Myometrial cell (primary cell): ENCODE results near the genes TGM2 and BPI.

GRCh38 chr20:38158592-38159386 is 6.3 kb downstream of the TGM2 start:
- RAMPAGE, long total RNA: no peak

GRCh38 chr20:38164800-38165623 is at the start of gene TGM2:
TGM2 (minus strand) TSS chr20:38165270.
- RAMPAGE, long total RNA: start-site peak on the minus strand at chr20:38165240-38165267, 779 and 173 reads in 2 replicates

- RAMPAGE, long total RNA: no peak
Observed at GRCh38 chr20:38196316-38197066, 31.4 kb upstream of the TGM2 start.

DNA sequence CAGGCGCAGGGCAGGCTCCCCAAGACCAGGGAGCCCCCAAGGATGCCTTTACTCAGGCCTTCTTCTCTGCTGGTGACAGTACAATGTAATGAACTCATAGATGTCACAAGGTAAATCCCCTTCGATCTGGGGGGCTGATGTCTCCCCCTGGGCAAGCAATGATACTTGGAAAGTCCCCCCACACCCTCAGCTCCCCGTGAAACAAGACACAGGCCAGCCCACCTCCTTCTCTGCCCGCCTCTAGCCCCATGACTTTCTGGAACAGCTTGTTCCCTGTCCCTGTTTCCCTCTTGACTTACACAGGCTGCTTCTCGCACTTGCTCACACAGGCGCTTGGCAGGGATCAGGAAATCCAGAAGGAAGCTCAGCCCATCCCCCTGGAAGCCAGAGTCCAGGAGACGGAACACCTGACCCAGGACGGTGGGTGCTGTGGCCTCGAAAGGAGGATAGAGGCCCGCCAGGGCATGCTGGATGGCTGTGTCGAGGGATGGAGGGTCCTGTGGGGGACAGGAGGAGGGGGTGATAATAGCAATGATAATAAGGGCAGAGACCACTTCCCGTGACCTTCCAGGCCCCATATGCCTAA is 14.8 kb downstream of the KIAA1755 start:
- RAMPAGE, long total RNA: no peak

DNA sequence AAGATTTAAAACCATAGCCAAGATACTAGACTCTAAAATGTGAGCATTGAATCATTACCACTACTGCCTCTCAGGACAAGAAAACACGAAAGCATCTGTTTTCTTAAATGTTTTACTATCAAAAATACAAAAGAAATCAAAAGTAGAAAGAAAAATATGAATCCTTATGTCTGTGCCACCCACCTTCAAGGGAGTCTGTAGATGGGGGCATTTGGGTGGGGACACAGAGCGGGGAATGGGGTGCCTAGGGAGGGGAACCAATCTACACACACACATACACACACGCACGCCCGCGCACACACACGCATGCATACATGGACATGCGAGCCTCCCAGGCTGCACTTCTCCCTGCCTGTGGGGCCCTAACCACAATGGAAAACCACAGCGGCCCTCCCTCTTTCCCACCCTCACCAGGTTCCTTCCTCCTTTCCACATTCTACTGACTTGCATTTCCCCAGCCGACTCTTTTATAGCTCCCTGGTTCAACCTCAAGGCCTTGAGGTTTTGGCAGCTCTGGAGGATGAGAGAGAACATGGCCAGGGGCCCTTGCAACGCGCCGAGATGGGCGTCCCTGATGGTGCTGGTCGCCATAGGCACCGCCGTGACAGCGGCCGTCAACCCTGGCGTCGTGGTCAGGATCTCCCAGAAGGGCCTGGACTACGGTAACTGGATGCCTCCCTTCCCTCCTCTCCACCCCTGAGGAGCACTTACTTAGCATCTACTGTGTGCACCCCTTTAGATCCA is at the start of gene BPI:
TSS of gene BPI (plus strand) at position 465 of the 744 bp plus-strand sequence.
- RAMPAGE, long total RNA: no peak

DNA sequence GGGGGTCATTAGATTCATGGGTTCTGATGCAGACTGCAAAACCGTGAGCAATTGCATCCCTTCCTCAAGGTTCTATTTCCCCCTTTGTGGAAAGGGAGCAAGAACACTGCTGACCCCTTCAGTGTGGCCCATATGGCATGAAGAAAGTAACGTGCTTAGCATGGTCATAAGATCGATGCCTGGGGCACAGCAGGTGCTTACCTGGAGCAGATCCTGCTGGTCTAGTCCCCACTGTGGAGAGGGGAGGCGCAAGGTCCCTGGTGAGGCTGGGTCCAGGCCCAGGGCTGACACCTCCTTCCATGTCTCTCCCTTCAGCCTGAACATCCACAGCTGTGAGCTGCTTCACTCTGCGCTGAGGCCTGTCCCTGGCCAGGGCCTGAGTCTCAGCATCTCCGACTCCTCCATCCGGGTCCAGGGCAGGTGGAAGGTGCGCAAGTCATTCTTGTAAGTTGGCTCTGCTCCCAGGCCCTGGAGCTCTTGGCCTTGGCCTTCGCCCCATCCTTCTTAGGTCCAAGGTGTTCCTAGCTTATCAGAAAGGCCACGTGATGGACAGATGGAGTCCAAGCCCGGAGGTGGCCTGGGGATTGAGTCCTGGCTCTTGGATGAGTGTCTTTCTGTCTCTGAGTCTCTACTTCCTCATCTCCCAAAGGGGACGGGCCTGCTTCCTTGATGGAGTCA is 4.4 kb downstream of the LBP start:
- RAMPAGE, long total RNA: no peak

DNA sequence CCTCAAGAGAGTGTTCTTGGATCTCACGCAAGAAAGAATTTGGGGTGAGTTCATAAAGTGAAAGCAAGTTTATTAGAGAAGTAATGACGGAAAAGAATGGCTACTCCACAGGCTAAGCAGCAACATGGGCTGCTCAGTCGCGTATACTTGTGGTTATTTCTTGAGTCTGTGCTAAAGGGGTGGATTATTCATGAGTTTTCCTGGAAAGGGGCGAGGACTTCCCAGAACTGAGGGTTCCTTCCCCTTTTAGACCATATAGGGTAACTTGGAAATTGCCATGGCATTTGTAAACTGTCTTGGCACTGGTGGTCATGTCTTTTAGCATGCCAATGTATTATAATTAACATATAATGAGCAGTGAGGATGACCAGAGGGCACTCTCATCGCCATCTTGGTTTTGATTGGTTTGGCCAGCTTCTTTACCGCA is 11.3 kb downstream of the LBP start:
- RAMPAGE, long total RNA: no peak

GRCh38 chr20:38433724-38434703 is 38.6 kb upstream of the RALGAPB start:
- RAMPAGE, long total RNA: no peak

- RAMPAGE, long total RNA: start-site peak on the plus strand at chr20:38446672-38446710, 25 and 23 reads in 2 replicates
Observed at GRCh38 chr20:38446376-38447336, 26.0 kb upstream of the RALGAPB start.

DNA sequence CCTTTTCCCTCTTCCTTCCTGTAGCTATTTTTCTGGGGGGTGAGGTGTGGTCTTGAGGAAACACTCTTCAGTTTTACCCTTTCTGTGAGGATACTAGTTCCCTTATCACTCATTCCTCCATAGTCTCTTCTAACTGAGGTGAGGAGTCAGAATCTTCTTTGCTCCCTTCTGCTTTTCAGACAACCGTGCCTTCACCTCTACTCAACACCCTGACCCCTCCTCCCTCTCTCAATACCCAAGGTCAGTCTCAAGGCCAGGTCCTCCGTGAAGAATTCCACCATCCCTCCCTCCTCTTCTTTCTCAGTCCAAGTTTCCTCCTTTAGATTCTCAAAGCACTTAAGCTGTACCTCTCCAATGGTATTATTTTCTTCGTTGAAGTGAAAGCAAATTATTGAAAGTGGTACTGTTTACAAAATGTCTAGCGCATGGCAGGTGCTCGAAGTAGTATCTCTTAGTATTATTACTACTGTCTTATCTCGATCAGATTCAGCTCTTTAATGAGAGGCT is 768 bp upstream of the RALGAPB start:
- RAMPAGE, long total RNA: no peak

GRCh38 chr20:38674135-38674743 is 50.0 kb upstream of the SLC32A1 start:
- RAMPAGE, long total RNA: no peak

DNA sequence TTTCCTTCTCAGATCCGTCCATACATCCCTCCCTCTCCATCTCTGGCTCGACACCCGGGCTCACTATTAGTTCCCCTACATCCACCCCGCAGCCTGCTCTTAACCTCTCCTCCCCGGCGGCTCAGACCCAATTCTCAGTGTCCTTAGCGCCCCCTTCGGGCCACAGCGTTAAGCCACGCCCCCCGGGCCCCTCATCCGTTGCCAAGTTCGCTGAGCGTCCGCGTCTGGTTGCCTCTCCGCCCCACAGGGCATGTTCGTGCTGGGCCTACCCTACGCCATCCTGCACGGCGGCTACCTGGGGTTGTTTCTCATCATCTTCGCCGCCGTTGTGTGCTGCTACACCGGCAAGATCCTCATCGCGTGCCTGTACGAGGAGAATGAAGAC is 2.9 kb downstream of the SLC32A1 start:
- RAMPAGE, long total RNA: no peak

DNA sequence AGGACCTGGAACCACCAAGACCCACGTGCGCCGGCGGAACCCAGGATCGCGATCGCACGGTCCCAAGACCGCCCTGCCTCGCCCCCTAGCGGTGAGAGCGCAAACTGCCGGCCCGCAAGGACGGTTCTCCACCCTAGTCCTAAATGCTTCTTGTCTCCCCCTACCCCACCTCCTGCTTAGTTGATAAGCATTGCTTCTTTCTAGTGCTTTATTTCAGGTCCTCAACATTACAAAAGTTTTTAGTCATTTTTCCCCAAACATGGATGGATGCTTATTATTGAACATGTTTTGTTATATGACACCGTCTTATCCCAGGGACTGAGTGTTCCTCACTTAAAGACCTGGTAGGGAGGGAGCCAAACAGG is 7.3 kb downstream of the SLC32A1 start:
- RAMPAGE, long total RNA: no peak

GRCh38 chr20:38808898-38809729 is 3.6 kb downstream of the PPP1R16B start:
- RAMPAGE, long total RNA: no peak

DNA sequence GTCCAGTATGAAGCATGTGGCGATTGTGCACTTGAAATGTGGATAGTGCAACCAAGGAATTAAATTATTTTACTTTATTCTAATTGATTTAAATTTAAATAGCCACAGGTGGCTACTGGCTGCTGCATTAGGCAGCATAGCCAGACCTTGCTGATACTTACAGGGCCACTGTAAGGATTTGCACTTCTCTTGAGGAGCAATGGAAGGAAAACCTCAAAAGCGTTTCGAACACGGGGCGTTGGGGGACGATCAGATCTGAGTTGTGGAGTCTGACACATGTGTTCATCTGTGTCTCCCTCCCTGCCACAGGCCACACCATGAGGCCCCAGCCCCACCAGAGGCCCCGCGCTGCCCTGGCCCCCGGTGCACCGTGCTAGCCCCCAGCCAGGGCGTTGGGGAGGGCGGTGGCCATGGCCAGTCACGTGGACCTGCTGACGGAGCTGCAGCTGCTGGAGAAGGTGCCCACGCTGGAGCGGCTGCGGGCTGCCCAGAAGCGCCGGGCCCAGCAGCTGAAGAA is 30.1 kb downstream of the PPP1R16B start:
- RAMPAGE, long total RNA: no peak

DNA sequence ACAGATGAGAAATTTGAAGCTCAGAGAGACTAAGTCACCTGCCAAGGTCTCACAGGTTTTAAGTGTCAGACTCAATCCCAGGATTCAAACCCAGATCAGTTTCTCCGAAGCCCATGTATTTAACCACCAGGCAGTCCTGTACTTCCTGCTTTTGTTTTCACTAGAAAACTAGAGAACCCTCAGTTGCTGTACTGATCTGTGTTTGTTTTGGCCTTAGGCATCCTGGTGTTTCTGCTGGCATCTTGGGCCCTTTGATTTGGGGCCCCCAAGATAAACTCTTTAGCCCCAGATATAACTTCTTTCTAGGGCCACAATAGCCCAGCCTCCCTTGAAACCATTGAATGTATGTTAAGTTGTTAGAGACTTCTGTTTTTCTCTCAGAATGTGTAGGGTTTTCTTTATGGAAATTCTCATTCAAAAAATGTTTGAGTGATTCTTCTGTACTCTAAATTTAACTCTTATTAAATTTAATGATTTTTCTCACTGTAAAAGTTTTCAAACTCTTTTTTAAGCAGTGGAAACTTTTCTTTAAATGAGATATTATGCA is 36.6 kb downstream of the PPP1R16B start:
- RAMPAGE, long total RNA: no peak

DNA sequence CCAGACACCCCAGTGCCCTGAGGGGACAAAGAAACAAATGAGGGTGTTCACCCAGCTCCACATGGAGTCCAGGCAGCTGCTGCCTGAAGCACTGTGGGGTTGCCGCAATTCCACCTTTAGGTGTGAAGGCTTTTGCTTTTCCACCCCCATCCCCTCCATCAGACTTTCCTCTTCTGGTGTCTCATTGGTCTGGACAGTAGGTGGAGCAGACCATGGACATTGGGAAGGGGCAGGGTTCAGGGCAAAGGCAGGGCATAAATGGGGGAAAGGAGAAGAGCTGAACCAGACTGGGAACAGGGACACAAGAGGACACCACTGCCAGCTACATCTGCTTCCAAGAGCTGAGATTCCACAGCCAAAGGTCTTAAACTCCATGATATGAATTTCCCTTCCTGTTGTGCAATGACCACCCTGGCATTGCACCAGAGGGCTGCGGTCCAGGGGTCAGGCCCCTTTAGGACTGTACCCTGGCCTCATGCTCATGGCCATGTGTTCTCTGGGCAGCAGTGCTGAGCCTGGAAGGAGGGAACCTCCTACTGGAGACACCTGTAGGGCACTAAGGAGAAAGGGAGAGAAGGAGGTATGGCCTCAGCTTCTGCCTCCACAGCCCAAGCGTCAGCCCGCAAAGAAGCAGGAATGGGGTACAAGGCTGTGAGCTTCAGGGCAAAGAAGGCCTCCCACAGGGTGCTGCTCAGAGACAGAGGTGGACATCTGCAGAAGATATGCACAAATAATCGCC is 137.9 kb downstream of the MAFB start:
- RAMPAGE, long total RNA: no peak

GRCh38 chr20:40690368-40690735 is 1.3 kb upstream of the MAFB start:
- RAMPAGE, long total RNA: no peak

DNA sequence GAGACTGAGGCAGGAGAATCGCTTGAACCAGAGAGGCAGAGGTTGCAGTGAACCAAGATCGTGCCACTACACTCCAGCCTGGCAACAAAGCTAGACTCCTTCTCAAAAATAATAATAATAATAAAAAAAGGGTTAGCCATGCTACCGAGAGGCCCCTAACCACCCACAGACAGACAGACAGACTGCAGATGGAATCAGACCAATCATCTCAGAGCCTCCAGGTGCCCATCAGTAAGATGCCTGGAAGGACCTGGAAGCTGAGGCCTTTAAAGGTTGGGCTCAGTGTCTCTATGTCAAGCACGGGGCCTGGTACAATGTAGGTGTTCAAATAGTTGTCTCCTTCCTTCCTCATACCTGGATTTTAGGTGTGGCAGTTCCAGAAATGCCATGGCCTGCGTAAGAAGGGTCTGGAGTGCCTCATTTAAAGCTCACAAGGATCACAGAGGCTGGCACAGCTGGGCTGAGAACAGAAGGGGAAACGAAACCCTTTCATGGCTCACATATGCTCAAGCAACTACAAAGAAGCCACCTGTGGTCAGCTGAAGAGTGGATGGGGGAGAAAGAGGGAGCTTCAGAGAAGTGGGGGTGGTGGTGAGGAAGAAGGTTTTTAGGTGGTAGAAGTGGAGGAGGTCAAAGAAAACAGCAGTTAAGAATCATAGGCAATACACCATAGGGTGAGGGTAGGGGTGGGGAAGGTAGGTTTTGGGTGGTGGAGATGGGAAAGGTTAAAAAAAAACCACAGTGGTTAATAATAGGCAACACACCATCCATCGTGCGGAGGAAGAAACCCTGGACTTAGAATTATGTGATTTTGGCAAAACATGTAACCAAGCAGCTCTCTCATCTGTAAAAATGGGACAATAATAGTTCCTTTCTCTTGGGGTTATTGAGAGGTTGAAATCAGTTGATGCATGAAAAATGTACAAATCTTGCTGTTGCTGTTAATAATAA is 17.1 kb upstream of the TOP1 start:
- RAMPAGE, long total RNA: no peak

GRCh38 chr20:41034079-41034712 is 5.6 kb downstream of the TOP1 start:
- RAMPAGE, long total RNA: no peak